GM19240 (cell line): ENCODE results near the gene OPRM1.

DNA sequence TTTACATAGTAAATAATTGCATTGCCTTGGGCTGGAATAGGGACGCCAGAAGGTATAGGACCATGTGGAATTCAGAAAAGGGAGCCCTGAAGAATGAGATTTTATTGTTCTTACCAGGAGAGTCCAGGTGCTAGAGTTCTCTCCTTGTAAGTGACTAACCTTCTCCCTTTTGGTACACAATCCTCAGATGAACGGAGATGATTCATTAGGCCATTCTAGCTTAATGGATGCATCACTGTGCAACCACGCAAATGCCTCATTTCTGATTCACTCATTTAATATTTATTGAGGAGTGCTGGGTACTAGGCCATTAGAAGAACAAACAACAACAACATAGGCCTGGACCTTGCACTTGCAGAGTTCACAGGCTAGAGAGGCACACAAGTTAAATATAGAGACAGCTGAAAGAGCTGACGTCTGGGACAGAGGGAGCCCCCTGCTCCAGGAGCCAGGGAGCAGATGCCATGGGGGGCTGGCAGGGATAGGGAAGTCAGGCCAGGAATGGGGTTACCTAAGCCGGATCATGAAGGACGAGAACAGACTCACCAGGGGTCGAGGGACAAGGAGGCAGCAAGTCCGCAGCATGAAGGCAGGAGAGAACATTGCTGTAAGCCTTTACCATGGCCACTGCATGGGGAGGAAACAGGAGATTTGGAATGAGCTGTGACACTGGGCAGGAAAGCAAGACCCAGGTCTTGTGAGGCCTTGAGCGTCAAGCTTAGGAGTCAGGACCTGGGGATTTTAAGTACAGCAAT, 179.5 kb upstream of the AKAP12 start:
- RRBS, result no CpG with 5 or more reads among the region's 9 CpGs

- RRBS, result no CpG with 5 or more reads among the region's 7 CpGs
These were observed 103.2 kb upstream of the AKAP12 start for GRCh38 chr6:151136554-151137068.

DNA sequence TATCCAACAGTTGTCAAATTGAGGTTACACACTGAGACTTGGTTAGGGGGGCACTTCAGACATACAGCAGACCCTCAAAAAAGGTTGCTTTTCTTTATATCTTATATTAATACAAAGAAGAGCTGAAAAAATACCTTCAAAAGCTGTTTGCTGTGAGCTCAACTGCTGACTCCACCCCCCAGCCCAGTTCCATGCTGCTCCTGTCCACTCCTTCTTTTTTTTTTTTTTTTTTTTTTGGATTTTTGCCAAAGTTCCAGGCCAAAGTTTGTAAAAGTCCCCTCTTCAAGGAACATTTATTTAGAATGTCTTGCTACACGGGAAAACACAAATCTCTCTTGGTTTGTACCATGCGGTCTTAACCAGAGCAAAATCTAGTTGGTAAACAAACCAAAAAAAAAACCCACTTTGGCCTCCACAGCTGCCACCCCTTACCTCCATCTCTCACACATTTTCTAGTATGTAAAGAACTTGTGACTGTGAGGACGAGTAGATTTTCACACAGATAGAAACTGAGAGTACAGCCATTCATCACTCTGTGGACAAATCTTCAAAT, 85.3 kb upstream of the AKAP12 start:
- RRBS, result no CpG with 5 or more reads among the region's 3 CpGs

DNA sequence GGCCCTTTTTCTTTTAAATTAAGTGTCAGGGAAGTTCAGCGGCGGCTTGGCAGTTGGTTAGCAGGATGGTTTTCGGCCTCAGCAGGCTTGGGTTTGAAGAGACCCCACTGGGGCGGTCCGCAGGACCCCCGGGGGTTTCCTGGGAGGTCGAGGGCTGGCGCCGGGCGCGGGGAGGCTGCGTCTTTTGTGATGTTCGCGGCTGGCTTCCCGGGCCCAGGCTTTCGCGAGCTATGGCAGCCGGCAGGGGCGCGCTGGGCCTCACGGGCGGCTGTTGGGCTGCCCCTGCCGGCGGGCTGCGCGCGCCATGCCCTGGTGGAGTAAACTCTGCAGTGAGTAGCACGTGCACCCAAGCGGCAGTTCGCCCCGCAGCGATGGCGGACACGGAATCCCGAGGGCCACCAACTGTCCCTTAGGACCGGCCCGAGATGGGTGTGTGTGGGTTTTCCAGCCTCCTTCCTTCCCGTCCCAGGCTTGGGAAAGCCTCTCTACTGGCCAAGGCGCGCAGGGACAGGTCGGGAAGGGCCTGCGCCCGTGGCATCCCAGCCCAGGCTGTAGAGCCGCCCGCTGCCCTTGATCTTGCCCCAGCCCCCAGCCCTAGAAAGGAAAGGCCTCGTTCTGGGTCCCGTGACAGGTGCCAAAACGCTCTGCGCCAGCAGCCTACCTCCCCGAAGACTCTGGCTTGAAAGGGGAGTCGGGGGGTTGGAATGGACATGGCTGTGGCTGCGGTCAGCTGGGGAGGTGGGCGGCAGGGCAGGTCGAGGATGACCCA, 49.8 kb downstream of the ZBTB2 start:
- RRBS, result 96% methylated on average over 13 of the region's 54 CpGs

DNA sequence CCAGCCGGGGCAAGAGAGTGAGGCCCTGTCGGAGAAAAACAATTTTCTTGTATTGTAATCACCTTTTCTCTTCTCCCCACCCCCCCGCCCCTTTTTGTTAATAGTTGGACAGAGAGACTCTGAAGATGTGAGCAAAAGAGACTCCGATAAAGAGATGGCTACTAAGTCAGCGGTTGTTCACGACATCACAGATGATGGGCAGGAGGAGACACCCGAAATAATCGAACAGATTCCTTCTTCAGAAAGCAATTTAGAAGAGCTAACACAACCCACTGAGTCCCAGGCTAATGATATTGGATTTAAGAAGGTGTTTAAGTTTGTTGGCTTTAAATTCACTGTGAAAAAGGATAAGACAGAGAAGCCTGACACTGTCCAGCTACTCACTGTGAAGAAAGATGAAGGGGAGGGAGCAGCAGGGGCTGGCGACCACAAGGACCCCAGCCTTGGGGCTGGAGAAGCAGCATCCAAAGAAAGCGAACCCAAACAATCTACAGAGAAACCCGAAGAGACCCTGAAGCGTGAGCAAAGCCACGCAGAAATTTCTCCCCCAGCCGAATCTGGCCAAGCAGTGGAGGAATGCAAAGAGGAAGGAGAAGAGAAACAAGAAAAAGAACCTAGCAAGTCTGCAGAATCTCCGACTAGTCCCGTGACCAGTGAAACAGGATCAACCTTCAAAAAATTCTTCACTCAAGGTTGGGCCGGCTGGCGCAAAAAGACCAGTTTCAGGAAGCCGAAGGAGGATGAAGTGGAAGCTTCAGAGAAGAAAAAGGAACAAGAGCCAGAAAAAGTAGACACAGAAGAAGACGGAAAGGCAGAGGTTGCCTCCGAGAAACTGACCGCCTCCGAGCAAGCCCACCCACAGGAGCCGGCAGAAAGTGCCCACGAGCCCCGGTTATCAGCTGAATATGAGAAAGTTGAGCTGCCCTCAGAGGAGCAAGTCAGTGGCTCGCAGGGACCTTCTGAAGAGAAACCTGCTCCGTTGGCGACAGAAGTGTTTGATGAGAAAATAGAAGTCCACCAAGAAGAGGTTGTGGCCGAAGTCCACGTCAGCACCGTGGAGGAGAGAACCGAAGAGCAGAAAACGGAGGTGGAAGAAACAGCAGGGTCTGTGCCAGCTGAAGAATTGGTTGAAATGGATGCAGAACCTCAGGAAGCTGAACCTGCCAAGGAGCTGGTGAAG, 42.4 kb downstream of the ZBTB2 start:
- RRBS, result no CpG with 5 or more reads among the region's 34 CpGs

- RRBS, result 3% methylated on average over 22 of the region's 38 CpGs
These were observed 518 bp downstream of the ZBTB2 start for GRCh38 chr6:151390903-151391178.

DNA sequence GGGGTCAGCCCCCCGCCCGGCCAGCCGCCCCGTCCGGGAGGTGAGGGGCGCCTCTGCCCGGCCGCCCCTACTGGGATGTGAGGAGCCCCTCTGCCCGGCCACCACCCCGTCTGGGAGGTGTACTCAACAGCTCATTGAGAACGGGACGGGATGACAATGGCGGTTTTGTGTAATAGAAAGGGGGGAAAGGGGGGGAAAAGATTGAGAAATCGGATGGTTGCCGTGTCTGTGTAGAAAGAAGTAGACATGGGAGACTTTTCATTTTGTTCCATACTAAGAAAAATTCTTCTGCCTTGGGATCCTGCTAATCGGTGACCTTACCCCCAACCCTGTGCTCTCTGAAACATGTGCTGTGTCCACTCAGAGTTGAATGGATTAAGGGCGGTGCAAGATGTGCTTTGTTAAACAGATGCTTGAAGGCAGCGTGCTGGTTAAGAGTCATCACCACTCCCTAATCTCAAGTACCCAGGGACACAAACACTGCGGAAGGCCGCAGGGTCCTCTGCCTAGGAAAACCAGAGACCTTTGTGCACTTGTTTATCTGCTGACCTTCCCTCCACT, 1.3 kb downstream of the RMND1 start:
- RRBS, result no CpG with 5 or more reads among the region's 20 CpGs

DNA sequence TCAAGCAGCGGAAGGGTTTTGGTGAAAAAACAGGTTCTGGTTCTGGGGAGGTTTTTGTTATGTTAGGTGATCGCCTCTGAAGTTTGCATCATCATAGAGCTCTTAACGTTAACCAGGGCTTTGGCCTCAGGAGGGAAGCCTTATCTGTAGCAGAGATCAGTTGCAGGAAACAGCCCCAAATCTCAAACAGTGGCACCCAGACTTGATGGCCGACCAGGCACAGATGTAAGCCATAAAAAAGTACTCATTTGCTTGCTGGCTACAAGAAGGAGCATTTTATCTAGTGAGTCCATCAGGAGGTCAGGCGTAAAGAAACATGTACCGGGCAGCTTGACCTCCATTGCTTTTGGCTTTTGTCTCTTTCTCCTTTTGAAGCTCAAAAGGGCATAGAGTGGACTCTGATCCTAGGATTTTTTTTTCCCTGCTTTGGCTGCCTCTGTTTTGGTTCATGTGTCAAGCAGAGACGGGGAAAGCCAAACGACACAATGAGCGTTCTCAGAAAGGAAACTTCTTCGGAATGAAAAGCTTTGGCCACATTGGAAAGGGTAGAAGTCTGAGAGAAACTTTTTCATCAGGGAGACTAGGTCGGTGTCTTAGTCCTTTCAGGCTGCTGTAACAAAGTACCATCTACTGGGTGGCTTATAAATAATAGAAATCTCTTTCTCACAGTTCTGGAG, 122.4 kb downstream of the CCDC170 start:
- RRBS, result no CpG with 5 or more reads among the region's 11 CpGs

- RRBS, result under 1% methylated on average over 8 of the region's 49 CpGs
These were observed 335.2 kb downstream of the SYNE1 start for GRCh38 chr6:152301477-152302755.

GRCh38 chr6:152471829-152472203, 165.3 kb downstream of the SYNE1 start:
- RRBS, result no CpG with 5 or more reads among the region's 5 CpGs

- RRBS, result no CpG with 5 or more reads among the region's 1 CpG
These were observed 70.8 kb downstream of the SYNE1 start for GRCh38 chr6:152566367-152566703.

GRCh38 chr6:152695594-152696063, 2.1 kb upstream of the MYCT1 start:
- RRBS, result no CpG with 5 or more reads among the region's 1 CpG

- RRBS, result no CpG with 5 or more reads among the region's 17 CpGs
These were observed 905 bp upstream of the MTRF1L start for GRCh38 chr6:153003218-153004010.

DNA sequence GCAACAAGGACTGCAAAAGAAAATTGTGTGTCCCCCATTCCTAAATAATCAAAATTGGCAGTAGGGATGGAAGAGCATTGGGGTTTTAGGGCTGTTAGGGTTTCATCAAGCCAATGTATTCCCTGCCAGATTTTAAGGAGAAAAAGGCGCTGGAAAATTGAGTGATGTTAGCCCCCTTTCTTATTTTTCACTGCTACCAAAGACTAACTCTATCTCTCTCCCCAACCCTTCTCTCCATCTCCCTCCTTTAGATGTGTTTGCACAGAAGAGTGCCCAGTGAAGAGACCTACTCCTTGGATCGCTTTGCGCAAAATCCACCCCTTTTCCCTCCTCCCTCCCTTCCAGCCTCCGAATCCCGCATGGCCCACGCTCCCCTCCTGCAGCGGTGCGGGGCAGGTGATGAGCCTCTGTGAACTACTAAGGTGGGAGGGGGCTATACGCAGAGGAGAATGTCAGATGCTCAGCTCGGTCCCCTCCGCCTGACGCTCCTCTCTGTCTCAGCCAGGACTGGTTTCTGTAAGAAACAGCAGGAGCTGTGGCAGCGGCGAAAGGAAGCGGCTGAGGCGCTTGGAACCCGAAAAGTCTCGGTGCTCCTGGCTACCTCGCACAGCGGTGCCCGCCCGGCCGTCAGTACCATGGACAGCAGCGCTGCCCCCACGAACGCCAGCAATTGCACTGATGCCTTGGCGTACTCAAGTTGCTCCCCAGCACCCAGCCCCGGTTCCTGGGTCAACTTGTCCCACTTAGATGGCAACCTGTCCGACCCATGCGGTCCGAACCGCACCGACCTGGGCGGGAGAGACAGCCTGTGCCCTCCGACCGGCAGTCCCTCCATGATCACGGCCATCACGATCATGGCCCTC, at the start of gene OPRM1:
Gene OPRM1, plus strand, starts transcription at position 331 of the 863 bp plus-strand sequence.
- RRBS, result 20% methylated on average over 8 of the region's 38 CpGs

DNA sequence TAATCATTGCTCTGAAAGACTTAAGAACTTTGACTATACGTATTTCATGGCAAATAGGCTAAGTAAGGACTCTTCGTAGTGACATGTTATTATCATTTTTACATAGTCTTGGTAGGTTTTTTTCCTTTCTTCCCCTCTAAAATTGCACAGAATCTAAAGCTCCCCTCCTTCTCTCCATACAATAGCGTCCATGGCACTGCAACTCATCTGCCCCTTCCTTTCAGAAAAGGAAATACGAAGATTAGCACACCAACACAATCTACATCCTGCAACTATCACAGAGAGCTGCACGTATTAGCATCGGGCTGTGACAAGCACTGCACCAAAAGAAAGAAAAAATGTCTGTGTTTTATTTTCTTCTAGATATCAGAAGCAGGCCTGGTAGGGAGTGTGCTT, 124.7 kb downstream of the IPCEF1 start:
- RRBS, result no CpG with 5 or more reads among the region's 6 CpGs

DNA sequence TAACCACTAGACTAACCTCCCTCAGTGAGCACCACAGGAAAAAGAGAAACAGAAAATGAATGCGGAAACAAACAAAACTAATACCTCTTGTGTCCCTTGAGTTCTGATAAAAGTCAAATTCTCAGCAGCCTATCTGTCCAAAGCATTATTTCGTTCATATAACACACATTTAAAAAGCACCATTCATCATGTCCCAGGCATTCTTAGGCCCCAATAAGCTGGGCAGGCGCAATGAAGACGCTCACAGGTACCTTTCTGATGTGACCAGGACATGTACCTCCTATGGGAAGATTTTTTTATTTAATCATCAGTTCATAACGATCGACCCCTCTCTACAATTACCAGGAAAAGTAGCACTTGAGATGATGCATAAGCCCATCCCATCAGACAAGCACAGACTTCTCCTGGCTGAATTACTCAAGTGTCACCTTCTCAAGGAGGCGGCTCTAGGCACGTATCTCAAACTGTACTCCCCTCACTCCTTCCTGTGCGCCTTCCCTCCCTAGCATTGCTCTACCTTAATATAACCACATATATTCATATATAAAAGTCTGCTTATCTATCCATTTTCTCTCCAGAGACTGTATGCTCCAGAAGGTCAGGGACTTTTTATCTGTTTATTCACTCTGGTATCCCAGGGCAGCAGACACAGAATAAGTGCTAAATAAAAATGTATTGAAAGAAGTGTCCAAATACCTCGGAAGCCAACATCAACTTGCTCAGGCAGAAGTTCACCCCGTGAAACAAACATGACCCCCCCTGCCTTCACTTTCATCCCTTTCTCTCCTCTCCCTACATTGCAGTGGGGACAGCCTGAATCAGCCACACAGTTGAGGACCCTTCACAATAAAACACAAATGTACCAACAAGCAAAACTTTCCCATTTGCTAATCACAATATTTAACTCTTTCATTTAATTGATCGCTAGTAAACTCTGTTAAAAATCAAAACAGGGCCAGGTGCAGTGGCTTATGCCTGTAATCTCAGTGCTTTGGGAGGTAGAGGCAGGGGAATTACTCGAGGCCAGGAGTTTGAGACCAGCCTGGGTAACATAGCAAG, 71.5 kb downstream of the CNKSR3 start:
- RRBS, result no CpG with 5 or more reads among the region's 13 CpGs

DNA sequence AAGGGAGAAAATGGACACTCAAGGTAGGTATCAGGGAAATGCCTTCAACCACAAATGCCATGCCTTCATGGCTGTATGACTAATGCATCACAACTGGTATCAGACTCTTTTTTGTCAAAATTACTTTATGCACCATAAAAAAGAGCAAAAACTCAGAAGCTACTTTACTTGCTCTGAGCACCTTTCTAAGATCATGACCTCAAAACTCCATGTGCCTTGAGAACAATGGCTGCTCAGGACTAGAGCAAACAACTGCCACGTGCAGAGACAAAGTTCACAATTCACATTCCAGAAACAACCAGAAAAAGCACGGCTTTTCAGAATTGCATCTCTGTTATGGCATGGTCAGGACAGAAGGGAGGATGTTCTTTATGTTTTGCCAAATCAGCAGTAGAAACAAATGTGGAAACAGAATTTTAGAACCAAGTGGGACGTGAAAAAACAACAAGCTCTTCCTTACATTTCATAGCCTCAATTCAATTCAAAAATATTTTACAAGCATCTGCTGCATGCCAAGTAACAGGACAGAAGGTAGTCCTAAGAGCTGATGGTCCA, 70.5 kb downstream of the CNKSR3 start:
- RRBS, result no CpG with 5 or more reads among the region's 3 CpGs

- RRBS, result 3% methylated on average over 36 of the region's 68 CpGs
These were observed 584 bp downstream of the CNKSR3 start for GRCh38 chr6:154509716-154510485.

DNA sequence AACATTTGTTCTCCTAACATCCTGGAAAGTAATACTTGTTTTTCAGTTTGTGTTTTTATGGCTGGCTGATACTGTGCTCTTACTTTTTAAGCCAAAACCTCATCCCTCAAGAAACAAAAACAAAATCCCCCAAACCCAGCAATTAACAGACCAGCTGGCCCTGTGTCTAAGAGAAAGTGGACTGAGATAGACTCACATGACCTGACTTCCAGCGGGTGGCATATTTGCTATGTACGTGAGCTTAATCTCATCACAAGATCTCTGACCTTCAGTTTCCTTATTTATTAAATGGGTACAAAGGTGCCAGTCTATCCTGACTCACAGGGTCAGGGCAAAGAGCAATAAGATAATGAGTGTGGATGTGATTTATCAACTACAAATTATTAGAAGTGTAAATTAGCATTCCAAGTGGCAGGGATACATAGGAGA, 59.0 kb upstream of the CNKSR3 start:
- RRBS, result no CpG with 5 or more reads among the region's 2 CpGs